Daoy (cell line): ENCODE results near the genes CCDC30, SVBP, CFAP57 and ELOVL1.

GRCh38 chr1:42130079-42130343 is 23.2 kb upstream of the GUCA2B start:
- RAMPAGE, long total RNA: no peak

GRCh38 chr1:42334635-42334892 is 471 bp downstream of the FOXJ3 start:
- RAMPAGE, long total RNA: no peak

DNA sequence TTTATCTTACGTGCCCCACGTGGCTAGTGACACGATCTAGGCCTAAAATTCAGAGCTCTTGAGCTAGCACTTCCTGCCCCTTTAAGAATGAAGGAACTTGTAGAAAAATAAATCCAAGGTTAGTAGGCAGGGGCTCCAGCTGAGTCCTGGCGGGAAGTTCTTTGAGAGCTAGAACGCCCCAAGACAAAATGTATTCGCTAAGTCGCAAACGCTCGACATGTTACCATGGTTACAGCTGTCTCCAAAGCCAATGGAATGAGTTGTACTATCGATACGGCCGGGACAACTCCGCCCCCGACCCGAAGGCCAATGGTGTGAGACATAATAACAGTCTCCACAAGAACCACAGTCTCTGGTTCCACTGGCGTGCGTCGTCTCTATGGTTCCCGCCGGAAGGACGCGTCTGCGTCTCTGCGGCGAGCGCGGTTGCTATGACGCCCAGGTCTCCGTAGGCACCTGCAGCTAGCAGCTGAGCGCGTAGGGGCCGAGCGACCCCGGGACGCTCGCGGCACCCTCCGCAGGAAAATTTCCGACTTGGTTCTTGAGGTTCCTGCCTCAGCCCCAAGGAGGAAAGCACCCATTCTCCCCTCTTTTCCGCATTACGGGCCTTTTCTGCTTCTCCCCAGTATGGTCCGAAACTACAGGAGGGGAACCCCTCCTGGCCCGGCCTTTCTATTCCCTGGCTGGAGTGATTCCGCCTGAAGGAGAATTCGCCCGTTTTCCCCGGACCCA is at the start of gene CCDC30:
TSS of gene CCDC30 (plus strand) at position 429 of the 732 bp plus-strand sequence.
- RAMPAGE, long total RNA: no peak

GRCh38 chr1:42698036-42699091 is 16.1 kb downstream of the YBX1 start:
- RAMPAGE, long total RNA: no peak

- RAMPAGE, long total RNA: no peak
Observed at GRCh38 chr1:42705303-42705724, 23.1 kb downstream of the YBX1 start.

GRCh38 chr1:42795575-42795797 is 10.7 kb downstream of the TMEM269 start:
- RAMPAGE, long total RNA: no peak

DNA sequence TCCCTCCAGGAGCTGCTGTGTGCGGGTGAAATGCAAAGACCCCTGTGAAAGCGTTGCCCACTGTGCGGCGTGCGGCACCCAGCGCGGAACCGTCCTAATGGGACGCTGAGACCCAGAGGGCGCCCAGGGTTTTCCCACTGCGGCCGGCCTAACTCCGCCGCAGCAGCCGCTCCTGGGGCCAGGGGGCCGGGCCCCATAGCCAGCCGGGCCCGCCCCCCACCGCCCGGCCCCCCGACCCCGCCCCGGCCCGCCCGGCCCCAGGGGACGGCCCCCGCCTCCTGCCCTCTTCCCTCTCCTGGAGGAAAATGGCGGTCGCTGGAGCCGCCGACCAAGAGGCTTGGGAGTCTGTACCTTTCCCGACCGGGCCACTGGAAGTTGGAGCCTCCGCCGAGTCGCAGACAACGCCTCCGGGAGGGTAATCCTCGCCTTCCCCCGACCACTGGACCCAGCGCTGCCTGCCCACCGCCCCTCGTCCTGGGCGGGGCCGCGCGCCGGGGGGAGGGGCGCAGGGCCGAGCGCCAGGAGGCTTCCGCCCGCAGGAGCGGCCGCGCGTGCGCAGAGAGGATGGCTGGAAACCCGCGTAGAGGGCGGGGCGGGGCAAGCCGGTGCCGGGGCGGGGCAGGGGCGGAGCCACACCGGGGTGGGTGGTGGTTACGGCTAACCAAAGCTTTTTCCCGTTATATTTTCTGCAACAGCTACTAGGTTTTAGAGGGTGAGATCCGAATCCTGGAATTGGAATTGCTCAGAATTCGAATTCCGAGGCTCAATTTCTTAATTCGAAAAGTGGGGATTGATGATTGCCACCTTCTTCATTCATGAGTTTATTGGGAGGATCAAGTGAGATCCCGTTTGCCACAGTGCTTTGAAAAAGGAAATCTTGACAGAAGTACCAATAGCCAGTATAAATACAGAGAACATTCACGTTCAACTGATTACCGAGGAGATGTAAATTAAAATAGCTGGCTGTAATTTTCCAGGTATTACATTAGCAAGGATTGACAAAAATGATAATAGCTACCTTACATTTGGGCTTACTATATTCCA is at the start of gene SVBP:
TSS of gene SVBP (minus strand) at position 559 of the 1,044 bp plus-strand sequence.
- RAMPAGE, long total RNA: start-site peak on the minus strand centred at position 477 of the sequence, 45 bp wide, 219 and 77 reads in 2 replicates

GRCh38 chr1:42937764-42938725 is 20.6 kb downstream of the SLC2A1 start:
- RAMPAGE, long total RNA: no peak

DNA sequence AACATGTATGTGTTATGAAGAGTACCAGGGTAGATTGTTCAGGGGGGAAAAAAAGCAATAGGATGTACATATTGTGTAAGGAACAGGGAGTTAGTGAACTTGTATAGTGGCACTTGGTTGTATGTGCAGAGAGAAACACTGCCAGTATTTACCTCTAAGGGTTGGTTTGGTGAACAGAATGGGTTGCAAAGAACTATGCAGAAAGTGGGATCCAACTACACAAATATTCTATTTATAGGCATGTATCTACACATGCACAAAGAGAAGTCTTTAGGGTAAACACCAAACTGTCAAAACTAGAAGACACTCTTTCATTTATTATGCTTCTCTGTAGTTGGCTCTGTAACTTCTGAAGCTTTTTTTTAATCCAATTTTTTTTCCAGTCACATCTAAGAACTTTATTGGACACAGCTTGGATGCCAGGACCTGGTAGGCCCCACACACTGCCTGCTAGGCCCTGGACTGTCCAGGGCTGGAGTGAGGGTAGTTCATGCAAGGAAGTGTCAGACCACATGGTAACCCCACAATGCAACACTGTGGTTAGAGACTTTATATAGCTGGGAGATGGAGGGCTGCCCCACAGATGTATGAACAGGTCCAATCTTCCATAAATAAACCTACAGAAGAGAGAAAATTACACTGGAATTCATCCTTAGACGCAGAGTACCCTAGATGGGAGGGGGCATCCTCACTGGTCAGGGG is 7.2 kb downstream of the SLC2A1 start:
- RAMPAGE, long total RNA: no peak

- RAMPAGE, long total RNA: no peak
Observed at GRCh38 chr1:42963678-42964476, 5.2 kb upstream of the SLC2A1 start.

- RAMPAGE, long total RNA: start-site peak on the minus strand at chr1:43172230-43172290, 2,849 and 887 reads in 2 replicates
Observed at GRCh38 chr1:43171811-43173040, at the start of gene CFAP57. TSS of gene CFAP57 (plus strand) at chr1:43172330.

GRCh38 chr1:43279878-43281088 is 5.1 kb downstream of the C1orf210 start:
- RAMPAGE, long total RNA: no peak

GRCh38 chr1:43367264-43368098 is at the start of gene ELOVL1:
TSS of gene ELOVL1 (minus strand) at chr1:43368011.
- RAMPAGE, long total RNA: start-site peak on the minus strand at chr1:43367977-43368022, 229 and 49 reads in 2 replicates

DNA sequence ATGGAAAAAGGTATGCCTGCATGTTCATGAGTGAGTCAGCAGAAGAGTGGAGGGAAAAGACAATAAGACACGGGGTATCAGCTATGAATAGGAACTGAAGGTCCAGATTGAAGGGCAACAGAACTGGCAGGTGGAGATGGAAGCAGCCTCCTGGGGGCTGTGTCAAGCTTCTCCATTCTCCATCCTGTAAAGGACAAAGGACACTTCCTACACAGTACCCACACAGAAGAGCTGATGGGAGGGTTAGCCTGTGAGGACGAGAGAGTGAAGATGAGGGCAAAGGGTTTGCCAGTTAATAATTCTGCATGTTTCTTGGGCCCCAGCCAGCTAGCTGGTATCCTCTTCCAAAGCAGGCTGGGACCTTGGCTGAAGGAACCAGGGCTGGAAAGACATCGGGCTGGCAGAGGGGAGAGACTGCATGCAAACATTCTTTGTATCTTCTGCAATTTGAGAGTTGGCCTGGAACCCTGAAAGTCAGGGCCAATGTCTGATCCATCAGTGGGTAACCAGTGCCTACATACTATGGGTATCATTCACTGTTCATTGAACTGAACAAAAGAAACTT is 5.7 kb upstream of the ELOVL1 start:
- RAMPAGE, long total RNA: no peak

GRCh38 chr1:43381811-43382613 is 7.6 kb downstream of the MED8 start:
- RAMPAGE, long total RNA: no peak

DNA sequence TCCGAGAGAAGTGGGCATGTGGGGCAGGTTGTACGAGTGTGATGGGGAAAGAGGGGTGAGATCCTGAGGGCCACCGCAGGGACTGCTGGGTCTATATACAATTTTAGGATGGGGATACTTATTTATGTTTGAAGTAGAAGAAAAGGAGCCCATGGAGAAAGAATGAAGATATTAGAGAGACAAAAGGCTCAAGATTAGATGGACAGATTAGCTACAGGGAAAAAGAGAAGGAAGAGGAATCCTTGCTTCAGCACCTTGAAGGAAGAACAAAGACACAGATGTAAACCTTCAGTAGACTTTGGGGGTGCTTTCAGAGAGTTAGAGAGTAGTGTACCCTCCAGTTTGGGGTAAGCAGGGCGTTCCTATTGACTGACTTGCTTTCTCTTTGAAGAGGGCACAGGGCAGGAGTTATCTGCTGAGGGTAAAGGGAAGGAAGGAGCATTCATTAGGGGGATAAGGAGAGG is 19.3 kb downstream of the SZT2 start:
- RAMPAGE, long total RNA: no peak

- RAMPAGE, long total RNA: no peak
Observed at GRCh38 chr1:43439525-43439740, 14.3 kb downstream of the HYI start.

DNA sequence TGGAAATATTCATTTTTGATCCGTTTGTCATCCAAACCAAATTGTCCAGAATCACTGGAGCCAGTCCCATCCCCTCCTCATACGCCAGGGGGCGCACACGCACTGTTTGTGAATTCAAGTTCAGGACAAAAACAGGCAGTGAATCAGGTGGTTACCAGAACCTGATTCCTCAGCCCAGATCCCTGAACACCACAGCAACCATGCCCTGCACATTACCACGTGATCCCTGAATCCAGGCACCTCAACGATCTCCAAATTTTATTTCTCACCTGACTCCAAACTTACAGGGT is 1.5 kb upstream of the PTPRF start:
- RAMPAGE, long total RNA: no peak

DNA sequence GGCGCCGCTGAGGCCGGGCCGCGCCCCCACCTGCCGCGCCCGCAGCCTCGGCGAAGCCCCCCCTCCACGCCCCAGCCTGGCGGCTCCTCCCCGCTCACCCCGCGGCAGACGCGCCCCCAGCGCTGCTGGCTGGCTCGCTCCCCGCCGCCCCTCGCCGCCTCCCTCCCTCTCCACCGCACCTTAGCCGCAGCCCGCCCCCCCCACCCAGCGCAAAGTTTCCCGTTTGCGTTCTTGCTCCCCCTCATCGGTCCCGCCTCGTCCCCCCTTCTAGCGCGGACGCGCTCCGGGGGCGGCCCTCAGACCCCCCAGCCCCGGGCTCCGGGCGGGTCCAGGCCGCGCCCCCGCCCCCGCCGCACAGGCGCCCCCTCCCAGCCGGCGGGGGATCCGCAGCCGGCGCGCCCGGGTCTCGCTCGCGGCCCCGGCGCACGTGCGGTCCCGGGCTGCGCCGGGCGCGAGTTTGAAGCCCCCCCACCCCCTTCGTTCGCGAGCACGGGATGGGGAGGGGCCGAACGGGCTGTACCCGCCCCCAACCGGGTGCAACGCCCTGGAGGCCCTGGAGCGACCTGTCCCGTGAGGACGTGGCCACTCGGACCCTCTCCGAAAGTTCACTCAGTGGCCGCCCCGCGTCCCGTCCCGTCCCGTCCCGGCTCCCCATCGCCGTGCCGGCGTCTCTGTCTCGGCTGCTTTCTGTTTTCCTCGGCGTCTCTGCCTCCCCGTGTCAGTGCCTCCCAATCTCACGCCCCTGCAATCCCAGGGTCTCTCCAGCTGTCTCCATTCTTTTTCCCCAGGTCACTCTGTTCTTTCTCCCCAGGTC is 730 bp downstream of the PTPRF start:
- RAMPAGE, long total RNA: no peak

DNA sequence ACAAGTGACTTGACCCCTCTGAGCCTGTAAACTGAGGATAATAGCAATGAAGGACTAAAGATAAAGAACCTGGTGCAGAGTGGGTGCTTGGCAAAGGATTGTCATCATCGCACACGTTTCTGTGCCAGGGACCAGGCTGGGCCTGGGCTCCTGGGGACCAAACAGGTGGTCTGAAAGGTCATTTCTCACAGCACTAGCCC is 21.6 kb downstream of the PTPRF start:
- RAMPAGE, long total RNA: no peak